Daoy (cell line): ENCODE data around the gene TM4SF20.

- RAMPAGE, long total RNA, result no peak
These were observed 47.6 kb upstream of the FAM124B start for GRCh38 chr2:224449521-224449815.

DNA sequence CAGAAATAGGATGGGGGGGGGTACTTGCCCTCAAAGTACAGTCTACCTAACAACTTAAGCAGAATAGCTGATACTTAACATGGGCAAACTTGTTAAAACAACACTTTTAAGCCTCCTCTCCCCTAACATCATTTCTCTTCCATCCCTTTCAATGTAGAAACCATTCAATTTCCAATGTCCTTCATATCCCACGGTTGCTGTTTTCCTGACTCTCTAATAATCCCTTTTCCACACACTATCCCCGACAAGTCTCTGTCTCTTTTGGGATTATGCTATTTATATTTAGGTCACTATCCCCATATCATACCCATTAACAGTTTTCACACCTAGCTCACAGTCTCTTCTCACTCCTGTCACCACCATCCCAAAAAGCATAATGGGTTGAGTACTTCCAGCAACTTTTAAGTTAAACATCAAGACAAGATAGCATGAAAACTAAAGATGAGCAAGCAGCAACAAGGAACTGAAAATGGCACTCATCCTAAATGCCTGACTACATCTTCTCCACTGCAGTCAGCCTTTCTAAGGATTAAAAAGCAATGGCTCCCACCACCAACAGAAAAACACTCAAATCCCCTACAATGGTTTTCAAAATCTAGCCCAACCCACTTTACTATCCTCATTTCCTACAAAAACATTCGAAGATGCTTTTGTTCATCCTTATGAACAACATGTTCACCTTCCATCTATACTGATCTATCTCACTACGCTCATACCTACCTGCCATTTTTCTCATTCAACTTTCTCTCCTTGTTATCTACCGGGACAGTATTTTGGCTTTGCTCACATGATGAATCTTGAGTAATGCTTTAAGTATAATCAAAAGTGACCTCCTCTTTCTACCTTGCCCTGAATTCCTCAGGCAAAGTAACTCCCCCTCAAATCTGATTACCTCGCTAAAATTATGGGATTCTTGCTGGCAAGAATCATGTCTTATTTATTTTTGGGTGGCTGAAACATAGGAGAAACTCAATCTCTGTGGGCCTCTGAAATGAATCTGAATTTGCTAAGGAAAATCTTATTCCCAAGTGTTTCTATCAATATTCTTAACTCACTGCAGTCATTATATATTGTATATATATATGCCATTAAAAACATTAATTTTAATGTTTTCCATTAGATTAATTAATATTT is 38.1 kb downstream of the CUL3 start:
- RAMPAGE, long total RNA, result no peak

GRCh38 chr2:224946698-224947554 is 95.3 kb downstream of the DOCK10 start:
- RAMPAGE, long total RNA, result no peak

DNA sequence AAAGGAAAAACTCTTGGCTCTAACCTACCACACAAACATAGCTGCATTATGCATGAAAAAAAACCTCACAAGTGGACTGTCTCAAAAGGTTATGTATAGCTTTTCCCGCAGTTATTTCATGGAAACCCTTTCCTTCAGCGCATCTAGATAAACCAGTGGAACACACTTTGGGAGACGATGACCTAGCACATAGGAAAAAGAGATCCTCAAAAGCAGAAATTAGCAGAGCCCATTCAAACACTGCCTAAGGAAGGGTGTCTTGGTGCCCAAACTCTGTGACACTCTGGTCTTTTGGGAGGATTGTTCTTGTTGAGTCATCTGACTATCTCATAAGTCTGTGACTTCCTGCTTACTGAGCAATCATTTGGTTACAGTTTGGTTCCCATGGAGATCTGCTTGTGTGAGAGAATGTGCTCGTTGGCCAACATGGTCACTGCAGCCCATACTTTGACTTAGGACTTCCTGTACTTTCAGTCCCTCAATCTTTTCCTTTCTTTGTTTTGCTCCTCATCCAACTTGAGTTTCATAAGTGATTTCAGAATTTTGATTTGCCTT is 602.8 kb downstream of the NYAP2 start:
- RAMPAGE, long total RNA, result no peak

GRCh38 chr2:226690097-226691076 is 109.2 kb downstream of the IRS1 start:
- RAMPAGE, long total RNA, result no peak

- RAMPAGE, long total RNA, result no peak
These were observed 40.8 kb downstream of the IRS1 start for GRCh38 chr2:226758716-226759311.

GRCh38 chr2:226797538-226798033 is 2.0 kb downstream of the IRS1 start:
- RAMPAGE, long total RNA, result no peak

GRCh38 chr2:226837681-226838312 is 1.9 kb downstream of the RHBDD1 start:
- RAMPAGE, long total RNA, result no peak

GRCh38 chr2:227064763-227065613 is 99.0 kb downstream of the COL4A4 start:
- RAMPAGE, long total RNA, result no peak

DNA sequence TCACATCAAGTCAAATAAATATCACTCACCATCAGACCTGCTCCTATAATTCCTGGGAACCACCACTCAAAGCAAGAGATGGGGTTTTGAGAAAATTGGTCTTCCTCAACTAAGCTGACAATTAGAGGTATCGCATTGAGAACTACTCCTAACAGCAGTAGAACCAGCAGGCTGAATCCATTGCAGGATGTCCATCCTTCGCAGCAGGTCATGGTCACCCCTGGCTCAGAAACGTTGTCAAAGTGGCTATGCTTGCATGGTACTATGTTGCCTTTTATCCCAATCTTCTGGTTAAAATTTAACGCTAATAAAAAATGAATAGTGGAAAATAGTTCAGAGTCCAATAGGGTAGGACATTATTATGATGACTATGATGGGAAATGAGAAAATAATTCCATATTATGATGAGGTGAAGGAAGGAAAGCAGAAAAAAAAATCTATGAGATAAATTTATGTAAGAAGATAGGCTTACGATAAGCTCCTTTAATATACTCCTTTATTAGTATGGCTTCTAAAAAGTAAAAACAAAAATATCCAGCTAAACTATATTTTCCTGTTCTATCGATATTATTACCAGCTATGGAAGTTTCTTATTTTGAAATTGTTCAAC is at the start of gene TM4SF20:
TM4SF20 (minus strand) TSS at position 250 of the 610 bp plus-strand sequence.
- RAMPAGE, long total RNA, result no peak

DNA sequence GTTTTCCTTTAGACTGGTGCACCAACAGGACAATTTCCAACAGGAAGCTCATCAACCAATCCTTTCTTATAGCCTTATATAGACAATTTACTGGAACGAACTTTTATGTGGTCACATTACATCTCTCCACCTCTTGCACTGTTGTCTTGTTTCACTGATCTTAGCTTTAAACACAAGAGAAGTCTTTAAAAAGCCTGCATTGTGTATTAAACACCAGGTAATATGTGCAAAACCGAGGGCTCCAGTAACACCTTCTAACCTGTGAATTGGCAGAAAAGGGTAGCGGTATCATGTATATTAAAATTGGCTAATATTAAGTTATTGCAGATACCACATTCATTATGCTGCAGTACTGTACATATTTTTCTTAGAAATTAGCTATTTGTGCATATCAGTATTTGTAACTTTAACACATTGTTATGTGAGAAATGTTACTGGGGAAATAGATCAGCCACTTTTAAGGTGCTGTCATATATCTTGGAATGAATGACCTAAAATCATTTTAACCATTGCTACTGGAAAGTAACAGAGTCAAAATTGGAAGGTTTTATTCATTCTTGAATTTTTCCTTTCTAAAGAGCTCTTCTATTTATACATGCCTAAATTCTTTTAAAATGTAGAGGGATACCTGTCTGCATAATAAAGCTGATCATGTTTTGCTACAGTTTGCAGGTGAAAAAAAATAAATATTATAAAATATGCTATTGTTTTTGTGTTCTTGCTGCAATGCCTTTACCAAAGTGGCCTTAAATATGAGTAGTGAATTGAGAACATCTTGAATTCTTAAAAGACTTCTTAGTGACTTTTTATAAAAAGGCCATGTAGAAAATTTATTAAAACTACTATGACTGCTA is 44.0 kb upstream of the SCYGR2 start:
- RAMPAGE, long total RNA, result no peak

GRCh38 chr2:227563100-227563883 is 35.4 kb upstream of the SCYGR2 start:
- RAMPAGE, long total RNA, result no peak

GRCh38 chr2:227783388-227783875 is 30.2 kb upstream of the CCL20 start:
- RAMPAGE, long total RNA, result no peak

GRCh38 chr2:228466430-228466894 is 285.0 kb upstream of the SPHKAP start:
- RAMPAGE, long total RNA, result no peak

GRCh38 chr2:229129567-229130474 is 141.3 kb downstream of the PID1 start:
- RAMPAGE, long total RNA, result no peak

GRCh38 chr2:229177577-229178041 is 93.5 kb downstream of the PID1 start:
- RAMPAGE, long total RNA, result no peak

DNA sequence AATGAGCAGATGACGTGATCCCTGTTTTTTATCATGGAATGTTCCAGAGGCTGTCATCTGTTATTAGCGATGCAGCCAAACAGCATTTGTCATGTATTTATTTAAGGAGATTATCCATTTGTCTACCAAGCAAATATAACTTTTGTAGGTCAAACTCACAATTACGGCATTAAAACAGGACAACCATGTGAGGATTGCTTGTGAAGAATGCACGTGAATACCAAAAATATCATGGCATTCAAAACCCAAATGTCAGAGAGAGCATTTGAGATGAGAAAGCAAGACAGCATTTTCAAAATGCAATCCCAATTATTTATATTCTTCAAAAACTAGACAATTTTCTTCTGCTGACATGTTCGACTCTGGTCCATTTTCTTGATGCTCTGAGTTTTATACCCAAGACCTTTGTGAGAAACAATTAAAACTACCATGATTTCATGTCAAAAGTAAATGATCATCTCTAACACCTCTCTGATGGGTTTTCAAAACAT is 141.3 kb downstream of the DNER start:
- RAMPAGE, long total RNA, result no peak

DNA sequence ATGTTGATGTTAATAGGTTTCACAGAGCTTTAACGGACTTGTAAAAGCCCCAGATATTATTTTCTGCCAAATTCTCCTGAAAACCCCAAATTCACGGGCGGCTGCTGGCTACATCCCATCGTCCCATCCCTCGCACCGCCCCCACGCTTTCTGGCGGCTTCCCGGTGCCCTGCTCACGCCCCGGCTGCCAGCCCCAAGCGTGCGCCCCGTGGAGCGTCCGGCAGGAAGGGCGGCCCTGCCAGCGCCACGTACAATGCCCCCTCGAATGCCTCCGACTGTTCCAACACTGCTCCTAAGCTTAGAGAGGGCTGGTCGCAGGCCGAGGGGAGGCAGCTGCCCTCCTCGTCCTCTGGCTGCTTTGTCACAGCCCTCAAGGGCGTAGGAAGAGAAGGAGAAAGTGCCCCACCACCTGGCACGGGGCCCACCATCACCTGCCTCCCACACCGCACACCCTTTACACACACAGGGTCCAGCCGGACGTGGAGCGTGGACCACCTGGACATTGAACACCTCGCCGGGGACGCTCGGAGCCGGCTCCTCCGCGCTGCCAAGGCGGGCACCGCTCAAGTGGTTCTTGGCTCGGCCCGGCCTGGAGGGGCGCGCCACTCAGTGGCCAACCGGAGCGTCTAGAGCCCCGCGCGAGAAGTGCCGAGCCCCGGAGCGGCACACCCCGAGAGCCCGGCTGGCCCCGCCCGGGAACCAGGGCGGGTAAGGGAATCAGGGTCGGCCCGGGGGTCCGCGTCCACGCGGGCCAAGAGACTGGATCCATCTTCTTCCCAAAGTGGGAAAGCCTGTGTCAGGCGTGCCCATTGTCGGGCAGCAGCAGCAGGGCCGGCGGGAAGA is 881 bp downstream of the DNER start:
- RAMPAGE, long total RNA, result no peak

DNA sequence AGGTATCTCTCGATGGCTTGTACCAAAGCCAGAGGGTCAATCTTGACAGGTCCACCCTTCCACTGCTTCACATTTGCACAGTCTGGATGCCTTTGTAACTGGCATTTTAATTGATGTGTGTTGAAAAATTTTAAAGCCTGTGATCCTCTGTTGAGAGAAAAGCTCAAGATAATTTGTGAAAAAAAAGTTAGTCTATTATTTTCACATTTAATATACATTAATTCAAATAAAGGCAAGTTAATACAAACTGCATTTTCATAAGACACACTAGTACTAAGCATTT is 78.6 kb upstream of the DNER start:
- RAMPAGE, long total RNA, result no peak

GRCh38 chr2:229849117-229849899 is 72.5 kb downstream of the TRIP12 start:
- RAMPAGE, long total RNA, result no peak